ENCODE data around the genes ZNF467 and REPIN1.

GRCh38 chr7:148954774-148955317 lies 70.8 kb upstream of the EZH2 start:
- PRO-cap = no peak

DNA sequence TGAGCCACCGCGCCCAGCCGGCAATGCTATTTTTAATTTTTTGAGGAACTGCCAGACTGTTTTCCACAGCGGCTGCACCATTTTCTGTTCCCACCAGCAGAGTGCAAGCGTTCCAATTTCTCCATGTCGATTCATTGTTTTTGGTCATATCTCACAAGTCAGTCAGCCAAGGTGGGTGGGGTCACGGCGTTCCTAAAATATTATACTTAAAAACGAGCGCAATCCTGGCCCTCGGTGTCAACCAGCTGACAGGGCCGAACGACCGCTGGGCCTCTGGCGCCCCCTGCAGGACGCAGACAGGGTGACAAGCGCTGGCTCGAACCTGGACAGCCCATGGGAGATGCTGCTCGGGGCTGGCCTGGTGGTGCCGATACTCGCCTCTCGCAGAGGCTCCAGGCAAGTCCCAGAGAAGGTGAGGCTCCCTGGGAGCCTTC lies 61.6 kb downstream of the PDIA4 start:
- PRO-cap = no peak

- PRO-cap = no peak
Measured at GRCh38 chr7:149181043-149181712, 14.2 kb upstream of the ZNF282 start.

- PRO-cap = no peak
Measured at GRCh38 chr7:149455069-149455837, 5.6 kb downstream of the ZNF777 start.

GRCh38 chr7:149495783-149496592 lies 1.6 kb downstream of the ZNF746 start:
- PRO-cap = no peak

DNA sequence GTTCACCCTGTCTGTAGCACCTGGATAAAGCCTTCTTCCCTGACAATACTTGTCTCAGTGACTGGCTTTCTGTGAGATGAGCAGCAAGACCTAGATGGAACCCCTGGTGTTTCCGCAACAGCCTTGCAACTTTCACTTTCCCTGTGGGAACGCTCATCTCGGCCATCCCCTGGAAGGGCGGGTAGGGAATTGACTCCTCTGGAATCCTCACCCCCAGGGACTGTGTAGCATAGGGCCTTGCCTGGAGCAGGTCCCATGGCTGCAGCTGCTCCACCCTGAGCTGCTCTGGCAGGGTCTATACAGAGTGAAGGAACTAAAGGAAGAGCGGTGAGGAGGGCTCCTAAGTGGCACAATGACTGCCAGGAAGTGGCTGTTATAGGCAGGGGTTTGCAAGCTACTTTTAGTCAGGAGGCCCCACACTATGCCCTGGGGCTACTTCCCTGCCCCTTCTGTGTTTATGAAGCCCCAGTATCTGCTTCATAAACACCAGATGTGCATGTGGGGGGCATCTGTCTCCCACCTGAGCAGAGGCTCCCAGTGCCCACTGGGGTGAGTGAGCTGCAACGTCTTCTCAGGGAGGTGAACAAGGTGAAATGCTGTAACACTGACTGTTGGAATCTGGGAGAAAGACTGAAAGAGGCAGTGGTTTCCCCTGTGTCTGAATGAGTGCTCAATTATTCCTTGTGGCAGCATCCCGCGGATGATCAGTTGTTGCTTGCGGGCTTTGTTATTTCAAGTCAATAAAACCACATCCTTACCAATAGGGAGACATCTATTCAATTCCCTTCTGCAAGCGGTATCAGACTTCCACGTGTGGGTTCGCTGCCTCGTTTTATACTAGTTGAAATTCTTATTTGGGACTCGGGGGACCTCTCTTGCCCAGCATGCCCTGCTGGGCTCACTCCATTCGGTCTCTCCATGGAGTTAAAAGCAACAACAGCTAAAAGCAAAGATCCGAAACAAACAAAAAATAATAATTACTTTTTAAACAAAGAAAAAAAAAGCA lies 51.1 kb upstream of the ZNF746 start:
- PRO-cap = no peak

DNA sequence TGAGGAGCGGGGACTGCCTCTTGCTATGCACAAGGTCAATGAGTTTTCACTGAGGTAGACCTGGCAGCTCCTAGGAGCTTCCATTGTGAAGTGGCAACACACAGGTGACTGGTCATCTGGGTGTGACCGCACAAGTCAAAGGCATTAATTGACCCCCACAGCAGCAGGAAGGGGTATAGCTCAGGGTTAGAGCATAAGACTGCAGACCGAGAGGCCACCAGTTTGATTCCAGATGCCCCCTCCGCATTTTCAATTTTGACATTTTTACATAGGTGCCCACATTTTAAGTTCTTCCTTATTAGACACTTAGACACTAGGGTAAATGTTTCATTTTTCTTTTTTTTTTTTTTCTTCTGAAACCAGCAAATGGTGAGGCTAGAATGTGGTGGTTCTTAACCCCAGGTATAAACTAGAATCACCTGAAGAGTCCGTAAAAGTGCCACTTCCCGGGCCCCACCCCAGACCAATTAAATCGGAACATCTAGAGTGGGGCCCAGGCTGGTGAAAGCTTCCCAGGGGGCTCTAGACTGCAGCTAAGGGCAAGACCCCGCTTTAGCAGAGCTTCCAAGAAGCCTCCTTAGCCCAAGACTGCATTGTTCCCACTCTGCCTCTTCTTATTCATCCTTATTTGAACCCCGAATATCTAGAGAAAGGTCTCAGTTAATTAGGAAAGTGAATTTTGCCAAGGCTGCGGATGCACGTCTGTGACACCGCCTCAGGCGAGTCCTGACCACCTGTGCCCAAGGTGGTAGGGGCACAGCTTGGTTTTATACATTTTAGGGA lies 106.1 kb upstream of the ZNF746 start:
- PRO-cap = no peak

DNA sequence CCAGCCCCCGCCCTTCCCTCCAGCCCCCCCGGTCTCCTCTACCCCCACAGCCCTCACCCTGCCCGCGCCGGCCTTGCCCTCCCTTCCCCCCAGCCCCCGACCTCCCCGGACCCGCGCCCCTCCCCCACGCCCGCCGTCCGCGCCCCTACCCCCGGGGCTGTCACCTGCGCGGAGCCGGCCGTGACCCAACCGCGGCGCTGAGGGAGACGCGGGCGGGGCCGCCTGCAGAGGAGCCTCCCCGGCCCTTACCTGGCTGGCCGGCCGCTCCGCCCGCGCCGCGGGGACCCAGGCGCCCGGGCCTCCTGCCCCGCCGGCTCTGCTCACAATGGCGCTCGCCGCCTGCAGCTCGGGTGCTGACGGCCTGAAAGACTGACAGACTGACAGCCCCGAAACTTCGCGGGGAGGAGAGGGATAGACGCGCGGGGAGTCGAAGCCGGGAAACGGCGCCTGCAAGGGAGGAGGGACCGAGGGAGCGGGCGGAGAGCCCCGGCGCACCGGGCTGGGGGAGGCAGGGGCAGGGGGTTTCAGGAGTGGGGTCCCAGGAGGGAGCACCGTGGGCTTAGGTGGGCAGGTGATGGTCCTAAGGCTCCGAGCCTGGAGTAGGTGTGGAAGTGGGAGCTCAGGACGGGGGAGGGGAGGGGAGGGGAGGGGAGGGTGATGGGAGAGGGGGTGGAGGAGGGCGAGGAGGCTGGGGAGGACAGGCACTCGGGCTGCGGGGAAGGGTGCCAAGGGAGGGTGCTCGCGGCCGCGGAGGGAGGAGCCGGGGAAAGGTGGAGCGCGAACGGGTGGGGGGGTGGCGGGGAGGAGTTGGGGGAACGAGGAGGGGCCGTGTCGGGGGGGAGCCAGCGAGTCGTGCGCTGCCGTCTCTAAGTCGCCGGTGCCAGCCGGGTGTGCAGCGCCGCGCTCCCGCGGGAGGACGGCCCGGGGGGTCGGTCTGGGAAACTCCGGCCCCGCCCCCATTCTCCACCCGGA lies at the start of gene ZNF467:
TSS of gene ZNF467 (minus strand) at position 730 of the 972 bp plus-strand sequence.
- PRO-cap = bidirectional peak, plus-strand start at position 869 of the sequence, minus-strand start at position 699 of the sequence

GRCh38 chr7:149874169-149874378 lies 305 bp downstream of the ATP6V0E2 start:
- PRO-cap = no peak

DNA sequence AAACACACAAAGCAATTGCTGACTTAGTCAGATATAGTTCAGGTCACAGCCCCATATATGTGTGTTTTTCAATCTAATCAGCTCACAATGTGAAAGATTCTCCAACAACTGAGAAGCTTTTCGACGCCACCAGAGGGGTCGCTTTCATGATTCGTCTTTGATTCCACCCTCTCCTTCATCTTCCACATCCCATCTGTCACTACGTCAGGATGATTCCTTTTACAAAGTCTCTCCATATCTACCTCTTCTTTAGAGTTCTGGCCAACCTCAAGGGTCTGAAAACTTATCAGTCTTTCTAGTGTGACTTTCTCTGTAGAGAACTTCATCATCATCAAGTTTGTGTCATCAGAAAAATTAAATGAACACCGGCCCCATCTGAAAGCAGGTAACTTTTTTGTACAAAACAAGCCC lies 188.6 kb upstream of the LRRC61 start:
- PRO-cap = no peak

- PRO-cap = no peak
Measured at GRCh38 chr7:150340076-150341367, 907 bp downstream of the RARRES2 start.

- PRO-cap = no peak
Measured at GRCh38 chr7:150363968-150364271, 4.7 kb upstream of the REPIN1 start.

GRCh38 chr7:150367822-150368935 lies at the start of gene REPIN1:
Gene REPIN1, plus strand, starts transcription at chr7:150368822.
- PRO-cap = unidirectional peak, plus-strand start at chr7:150368125; unidirectional peak, plus-strand start at chr7:150368364; bidirectional peak, plus-strand start at chr7:150368846, minus-strand start at chr7:150368751

- PRO-cap = no peak
Measured at GRCh38 chr7:150480830-150481532, 30.6 kb downstream of the GIMAP8 start.

GRCh38 chr7:150507496-150507816 lies 7.2 kb upstream of the GIMAP7 start:
- PRO-cap = no peak

DNA sequence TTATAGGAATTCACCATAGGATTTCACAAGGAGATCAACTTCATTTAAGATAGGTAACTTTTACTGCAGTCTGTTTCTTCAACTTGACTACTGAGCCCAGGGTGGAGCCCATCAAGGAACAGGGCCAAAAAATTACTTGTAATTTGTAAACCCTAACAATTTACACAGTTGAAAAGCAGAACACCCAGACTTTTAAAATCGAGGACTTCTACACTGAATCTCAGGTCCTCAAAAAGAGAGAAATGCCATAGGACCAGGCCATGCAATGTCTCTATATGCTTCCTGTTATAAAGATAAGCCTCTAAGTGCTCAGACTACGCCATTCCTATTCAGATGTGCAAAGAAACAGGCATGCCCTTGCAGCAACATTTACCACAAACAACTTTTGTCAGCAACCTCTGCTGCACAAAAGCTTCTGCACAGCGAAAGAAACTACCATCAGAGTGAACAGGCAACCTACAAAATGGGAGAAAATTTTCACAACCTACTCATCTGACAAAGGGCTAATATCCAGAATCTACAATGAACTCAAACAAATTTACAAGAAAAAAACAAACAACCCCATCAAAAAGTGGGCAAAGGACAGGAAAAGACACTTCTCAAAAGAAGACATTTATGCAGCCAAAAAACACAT lies 10.5 kb upstream of the GIMAP4 start:
- PRO-cap = no peak

- PRO-cap = no peak
Measured at GRCh38 chr7:150570812-150571359, 3.7 kb downstream of the GIMAP4 start.

DNA sequence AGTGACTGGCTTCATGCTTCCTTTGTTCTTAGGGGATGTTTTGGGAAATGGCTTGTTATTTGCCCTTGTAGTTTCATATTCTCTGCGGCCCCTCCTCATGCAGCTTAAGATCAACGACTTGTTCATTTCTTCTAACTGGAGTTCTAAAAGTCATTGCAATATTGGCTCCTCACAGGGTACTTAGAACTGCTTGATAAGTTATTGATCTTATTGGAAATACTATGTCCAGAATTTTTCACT lies 8.5 kb upstream of the GIMAP2 start:
- PRO-cap = no peak

GRCh38 chr7:150721923-150722420 lies 5.6 kb downstream of the GIMAP1 start:
- PRO-cap = no peak

DNA sequence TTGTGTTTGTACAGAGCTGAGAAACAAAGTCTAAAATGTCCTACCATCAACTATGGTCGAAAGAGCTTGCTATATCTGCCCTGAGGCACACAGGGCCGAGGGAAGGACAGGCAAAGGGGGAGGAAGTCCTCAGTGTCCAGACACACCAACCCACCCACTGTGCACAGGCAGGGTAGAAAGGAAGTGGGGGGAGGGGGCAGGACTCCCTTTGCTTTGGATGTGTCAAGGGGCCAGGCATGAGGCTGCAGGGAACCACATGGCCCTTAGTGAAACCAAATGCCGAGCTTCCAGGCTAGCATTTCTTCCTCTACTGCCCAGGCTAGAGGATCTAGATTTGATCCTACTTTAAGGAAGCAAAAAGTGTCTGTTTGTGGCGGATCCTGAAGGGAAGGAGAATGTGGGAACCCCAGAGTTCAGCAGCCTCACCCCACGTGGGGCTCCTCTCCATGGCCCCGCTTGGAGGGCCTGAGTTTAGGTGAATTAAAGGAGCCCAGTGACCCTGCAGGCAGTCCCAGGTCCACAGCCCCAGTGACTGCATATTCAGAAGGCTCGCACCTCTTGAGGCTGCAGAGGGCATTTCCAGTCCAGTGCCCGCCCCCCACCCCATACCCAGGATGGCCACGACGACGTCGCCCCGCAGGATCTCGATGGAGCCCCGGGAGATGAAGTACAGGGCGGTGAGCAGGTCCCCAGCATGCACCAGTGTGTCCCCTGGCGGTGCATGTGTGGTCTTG lies 28.4 kb downstream of the KCNH2 start:
- PRO-cap = no peak